Temporal lobe (tissue), 2 donors: Measurements from ENCODE around the gene UNC13C.

DNA sequence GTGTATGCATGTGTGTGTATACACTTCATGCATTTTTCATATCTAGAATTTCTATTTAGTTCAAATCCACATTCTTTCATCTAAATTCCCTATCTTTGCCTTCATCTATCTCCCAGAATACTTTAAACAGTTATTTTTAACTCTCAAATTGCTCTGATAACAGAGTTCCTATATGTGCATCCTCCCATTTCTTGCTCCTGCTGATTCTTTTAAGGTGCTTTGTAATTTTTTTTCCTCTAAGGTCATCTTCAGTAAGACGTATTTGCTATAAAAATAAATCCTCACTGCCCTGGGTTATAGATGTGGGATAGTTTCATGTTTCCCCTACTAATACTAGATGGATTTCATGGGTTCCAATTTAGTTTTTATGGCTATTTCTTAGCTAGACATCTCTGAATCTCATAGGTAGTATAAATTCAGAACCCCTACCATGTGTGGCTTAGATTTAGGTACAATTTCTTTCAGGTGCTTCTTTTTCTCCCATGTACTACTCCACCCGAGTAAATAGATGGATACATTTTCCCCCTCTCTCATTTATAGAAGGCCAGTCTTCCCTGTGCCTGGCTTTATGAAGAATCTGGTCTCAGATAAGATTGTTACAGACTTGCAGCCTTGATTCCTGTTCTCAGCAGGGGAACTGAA is 33.5 kb upstream of the ARPP19 start:
- RAMPAGE, long total RNA = no peak

GRCh38 chr15:52657464-52657752 is 21.8 kb downstream of the ATOSA start:
- RAMPAGE, long total RNA = no peak

DNA sequence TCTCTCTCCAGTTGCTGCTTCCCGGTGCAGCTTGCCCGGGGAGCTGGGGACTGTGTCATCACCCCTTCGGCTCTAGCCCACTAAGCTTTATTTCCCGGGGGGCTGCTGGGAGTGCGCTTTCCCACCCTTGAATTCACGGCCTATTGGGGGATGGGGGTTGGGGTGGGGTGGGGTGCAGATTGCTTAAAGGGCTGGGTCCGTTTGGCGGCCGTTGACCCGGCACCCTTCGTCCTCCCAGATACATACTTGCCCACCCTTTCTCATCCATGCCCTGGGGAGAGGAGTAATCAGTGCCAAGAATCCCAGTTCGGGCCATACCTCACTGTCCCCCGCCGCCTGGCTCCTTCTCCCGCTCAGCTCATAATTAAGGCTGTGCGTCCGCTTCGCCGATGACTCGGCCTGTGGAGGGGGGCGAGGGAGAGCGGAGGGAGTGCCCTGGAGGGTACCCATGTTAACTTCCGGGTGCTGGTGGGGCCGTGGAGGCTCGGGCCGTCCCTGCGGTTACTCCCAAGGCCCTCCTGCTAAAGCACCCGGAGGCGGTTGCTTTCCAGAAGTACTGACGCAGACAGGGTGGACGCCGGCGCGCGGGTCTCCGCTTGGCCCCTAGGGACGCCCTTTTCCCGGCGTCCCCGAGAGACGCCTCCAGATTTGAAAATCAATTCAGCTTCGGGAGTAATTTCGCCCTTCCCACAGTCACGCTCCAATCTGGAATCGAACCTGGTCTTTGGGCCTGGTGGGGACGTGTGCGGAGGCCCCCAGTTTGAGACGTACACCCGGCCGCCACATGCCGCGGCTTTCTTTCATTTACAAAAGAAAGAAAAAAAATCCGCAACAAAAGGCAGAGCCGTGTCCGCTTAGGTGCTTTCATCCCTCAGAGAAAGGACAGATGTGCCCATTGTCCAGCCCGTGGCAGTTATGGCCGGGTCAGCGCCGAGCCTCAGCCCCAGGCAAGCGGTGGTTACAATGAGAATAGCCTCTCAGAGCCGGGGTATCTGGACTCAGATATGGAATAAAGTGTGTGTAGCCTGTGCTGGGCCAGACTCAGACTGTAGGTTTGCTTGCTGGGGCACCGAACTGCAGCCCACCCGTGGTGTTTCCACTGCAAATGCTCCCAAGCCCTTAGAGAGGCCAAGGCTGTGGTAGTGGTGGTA is 950 bp upstream of the ONECUT1 start:
- RAMPAGE, long total RNA = no peak

DNA sequence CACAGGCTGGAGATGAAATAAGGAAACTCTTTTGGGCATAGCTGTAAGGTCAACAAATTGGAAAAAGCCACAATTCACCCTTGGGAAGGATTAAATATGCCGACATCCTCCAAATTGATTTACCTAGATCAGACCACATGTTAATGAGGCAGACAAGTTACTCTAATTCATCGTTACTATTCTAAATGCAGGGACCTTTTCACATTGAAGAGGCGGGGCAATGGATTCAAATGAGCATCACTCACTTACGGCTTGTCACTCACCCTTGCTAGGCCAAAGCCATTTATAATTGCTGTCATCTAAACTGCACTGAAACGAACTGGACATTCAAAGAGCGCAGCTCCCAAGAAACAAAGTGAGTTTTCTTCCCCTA is 314.0 kb downstream of the WDR72 start:
- RAMPAGE, long total RNA = no peak

DNA sequence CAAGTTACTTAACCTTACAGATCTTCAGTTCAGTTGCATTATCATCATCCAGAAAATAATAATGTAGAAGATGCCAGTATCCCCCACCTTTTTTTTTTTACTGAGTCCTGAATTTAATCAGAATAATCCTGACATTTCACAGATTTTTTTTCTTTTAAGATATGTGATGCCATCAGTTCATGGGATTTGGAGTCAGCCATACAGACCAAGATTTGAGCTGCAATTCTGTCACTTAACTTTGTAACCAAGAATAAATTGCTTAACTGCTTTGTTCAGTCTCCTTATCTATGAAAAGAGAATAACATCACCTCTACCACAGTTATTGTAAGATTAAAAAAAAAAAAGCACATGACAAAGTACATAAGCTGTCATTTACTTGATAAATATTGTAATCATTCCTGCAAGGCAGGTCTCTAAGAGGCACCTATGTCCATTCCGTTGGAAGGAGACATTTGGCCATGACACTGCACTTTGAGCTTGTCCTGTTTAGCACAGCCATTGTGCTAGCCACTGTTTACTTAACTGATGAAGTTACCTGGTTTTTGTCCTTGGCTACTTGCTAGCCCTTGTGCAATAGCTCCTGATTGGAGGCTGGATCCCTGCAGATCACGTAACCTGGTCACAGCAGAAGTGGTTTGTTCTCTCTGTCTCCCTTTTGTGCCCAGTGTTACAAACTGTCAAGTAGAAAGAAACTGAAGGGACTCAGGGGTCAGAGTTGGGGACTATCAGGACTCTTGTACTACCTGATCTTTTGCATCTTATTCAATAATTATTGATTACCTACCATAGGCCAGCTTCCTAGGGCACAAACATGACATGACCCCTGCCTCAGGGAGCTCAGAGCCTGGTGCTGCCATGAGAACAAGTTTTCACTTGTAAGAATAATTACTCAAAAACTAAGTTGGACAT is 306.0 kb downstream of the WDR72 start:
- RAMPAGE, long total RNA = no peak

DNA sequence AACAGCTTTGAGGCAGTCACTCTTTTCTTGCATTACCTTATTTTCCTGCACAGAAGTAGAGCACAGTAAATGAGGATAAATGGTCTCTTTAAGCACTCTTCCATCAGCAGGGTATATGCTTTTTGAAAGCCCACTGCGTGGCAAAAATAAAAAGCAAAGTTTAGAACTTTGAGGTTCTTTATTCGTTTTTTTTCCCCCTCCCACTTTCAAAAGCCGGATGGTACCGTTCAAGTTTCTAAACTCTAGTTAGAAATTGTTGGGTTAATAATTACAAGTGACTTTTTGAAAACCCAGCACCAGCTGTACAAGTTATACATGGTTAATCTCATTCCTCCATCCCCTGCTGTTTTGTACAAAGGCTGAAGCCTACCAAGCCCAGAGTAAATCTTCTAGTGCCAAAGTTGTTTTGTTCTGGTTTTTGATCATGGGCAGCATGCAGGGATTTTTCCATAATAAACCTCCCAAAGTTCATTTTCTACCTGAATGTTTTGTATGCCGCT is 48.6 kb downstream of the WDR72 start:
- RAMPAGE, long total RNA = no peak

DNA sequence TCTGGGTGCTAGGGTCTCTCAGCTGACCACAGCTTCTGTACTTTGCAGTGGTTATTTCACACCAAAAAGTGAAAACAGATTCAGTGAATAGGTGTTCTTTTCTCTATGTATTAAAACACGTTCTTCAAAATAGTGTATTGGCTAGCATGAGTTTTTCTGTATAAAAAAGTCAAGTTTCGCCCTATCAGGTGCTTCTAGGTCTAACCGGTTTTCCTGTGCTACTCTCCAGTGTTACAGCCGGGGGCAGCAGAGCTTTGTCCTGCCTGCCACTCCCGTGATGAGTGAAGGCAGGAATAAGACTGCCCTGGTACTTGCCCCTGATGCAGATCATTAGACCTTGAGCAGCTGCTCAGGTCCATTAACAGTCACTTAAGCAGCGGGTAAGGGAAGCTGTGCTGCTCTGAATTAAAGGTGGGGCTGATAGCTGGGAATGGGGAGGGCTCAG is 1.4 kb upstream of the UNC13C start:
- RAMPAGE, long total RNA = no peak

DNA sequence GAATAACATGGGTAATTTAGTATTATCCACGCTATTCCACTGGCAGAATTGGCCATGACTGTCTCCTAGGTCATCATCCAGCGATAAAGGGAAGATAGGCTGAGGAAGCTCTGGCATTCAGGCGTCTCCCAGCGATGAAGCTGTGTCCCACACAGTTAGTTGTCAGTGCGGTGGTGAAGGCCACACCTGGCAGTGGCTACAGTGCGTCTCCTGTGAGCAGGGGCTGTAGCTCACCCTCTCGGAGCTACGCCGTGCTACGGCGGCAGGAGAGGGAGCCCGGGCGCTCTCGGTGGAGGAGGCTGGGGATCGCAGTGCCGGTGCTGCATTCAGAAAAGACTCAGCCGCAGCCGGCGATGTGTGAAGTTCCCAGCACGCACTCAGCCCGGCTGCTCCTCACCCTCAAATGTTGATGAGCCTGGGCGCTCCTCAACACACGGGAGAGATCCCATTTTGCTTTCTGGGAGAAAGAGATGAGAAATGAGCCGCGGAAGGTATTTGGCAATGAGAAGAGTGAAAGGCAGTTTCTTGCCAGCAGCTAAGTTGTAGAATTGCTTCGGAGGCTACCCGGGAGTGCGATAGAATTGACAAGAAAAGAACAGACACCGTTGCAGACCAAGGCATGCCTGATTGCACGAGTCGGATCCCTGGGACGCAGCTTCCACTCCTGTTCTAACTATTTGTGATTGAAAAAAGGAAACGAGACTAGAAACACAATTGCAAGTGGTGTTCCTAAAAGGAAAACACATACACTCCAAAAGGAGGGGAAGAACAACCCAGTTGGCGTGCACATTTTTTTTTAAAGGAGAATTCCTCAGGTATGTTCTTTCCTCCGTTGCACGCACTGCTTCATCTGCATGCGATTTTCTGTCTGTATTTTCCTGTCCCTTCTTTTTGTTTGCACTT is at the start of gene UNC13C:
TSS of gene UNC13C (plus strand) at position 329 of the 903 bp plus-strand sequence.
- RAMPAGE, long total RNA = no peak

GRCh38 chr15:54015000-54015670 is 36.9 kb downstream of the UNC13C start:
- RAMPAGE, long total RNA = no peak

DNA sequence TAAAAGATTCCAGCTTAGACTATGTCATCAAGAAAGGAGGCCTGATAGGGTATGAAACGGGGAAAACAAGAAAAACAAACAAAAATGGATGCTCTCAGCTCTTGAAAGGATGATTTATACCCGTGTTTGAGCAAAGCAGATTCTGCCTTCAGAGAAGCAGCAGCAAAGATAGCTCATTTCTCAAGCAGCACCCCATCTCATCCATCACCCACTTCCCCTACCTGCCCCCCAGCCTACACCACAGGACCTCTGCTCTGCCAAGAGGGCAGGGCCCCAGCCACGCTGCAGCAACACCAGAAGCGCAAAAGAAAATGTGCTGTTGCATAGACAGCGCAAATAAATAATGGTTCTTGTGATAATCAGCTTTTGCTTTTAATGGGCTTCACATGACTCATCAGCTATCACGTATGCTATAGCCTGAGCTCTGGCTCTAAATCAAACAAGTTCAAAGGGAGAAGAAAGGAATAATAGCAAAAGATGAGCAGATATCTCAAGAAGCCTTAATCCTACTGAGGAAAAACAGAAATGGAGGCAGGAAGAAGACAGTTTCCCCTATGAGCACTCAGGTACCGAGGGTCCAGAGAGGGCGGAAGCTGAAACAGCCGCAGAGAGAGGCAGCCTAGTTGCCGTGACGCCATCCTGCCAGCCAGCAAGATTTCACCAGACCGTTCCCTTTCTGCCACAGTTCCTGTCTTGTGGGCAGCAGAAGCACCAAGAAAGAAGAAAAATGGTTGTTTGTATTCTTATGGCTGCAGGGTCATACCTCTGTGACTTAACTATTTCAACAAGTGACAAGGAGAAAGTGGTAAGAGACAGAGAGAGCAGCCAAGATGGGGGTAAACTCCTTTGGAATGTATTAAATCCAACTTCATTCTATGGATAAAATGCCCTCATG is 22.1 kb downstream of the RAB27A start:
- RAMPAGE, long total RNA = no peak

DNA sequence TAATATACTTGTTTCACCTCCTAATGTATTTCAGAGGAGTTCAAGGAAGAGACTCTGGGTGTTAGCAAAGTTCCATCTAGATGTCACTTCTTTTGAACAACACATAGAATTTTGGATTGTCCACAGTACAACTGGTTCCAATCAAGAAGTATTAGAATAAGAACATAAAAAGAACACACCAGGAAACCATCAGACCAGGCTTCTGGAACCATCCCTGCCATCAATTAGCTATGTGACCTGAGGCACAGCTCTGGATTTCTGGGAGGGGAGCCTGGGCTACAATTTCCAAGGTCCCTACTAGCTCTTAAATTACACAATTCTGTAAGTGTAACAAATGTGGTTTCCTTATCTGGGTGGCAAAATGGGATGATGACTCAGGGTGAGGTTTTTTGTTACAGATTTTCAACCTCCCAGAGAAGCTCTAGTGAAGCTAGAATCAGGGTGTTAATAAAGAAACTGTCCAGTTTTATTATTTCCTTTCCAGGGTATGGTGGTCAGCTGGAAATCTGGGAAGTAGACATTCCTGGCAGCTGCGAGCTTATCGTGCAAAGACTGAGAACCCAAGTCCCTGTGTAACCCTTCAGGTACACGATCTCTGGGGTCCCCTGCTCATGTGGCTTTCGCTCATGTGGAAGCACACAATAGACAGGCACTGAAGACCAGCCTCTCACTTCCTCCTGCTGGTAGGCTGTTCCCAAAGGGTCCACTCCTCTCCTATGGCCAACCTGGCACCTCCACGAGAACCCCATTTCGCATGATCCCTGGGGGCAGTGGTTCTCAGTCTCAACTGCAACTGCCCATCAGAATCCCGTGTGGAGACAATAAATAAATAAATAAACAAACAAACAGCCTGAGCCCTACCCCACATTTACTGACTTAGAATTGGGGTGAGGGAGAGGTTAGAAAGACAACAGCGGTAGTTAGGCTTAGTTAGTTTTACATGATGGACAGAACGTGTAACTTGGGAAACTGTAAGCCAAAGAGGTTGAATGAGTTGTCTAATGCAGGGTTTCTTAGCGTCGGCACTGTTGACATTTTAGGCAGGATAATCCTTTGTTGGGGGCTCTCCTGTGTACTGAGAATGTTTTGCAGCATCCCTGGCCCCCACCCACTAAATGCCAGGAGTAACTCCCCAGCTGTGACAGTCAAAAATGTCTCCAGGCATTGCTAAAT is 7.1 kb downstream of the RAB27A start:
- RAMPAGE, long total RNA = no peak

- RAMPAGE, long total RNA = no peak
Measured at GRCh38 chr15:56006893-56007325, 13.5 kb upstream of the NEDD4 start.

DNA sequence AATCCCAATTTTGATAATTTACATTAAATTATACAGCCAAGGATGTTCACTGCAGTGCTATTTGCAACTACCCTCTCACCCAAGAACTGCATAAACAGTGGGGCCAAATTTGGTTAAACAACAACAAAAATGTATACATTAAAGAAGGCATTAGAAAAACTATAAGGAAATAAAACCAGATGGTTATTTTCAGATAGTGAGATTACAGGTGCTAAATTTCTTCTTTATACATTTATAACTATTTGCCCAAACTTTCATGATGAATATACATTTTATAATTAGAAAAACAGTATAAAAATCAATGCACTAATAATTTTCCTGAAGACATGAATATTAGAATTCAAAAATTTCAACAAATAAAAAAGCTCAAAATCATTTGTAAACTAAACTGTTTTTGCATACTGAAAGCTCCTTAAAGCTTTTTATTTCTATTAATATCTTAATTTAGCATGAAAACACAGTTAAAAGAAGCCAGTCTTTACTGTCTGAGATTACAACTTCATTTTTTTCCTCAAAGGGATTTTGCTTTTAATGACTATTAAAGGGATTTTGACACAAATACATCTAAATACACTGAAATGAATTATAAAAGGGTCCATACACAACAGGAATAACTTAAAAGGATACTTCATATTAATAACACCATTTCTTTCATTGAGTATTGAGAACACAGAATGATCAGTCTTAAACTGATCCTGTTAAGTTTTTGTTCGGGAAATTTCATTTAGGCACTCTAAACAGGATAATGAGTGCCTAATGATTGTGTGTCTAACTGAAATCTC is 110.6 kb downstream of the RFX7 start:
- RAMPAGE, long total RNA = no peak

GRCh38 chr15:56223181-56223918 is 20.3 kb downstream of the RFX7 start:
- RAMPAGE, long total RNA = no peak

- RAMPAGE, long total RNA = no peak
Measured at GRCh38 chr15:56832188-56832581, 86.3 kb upstream of the TCF12 start.

- RAMPAGE, long total RNA = no peak
Measured at GRCh38 chr15:56886866-56887999, 31.2 kb upstream of the TCF12 start.

- RAMPAGE, long total RNA = no peak
Measured at GRCh38 chr15:56920045-56920788, 1.8 kb downstream of the TCF12 start.

GRCh38 chr15:56962839-56963677 is 44.6 kb downstream of the TCF12 start:
- RAMPAGE, long total RNA = no peak

GRCh38 chr15:57114069-57114549 is 195.7 kb downstream of the TCF12 start:
- RAMPAGE, long total RNA = no peak

DNA sequence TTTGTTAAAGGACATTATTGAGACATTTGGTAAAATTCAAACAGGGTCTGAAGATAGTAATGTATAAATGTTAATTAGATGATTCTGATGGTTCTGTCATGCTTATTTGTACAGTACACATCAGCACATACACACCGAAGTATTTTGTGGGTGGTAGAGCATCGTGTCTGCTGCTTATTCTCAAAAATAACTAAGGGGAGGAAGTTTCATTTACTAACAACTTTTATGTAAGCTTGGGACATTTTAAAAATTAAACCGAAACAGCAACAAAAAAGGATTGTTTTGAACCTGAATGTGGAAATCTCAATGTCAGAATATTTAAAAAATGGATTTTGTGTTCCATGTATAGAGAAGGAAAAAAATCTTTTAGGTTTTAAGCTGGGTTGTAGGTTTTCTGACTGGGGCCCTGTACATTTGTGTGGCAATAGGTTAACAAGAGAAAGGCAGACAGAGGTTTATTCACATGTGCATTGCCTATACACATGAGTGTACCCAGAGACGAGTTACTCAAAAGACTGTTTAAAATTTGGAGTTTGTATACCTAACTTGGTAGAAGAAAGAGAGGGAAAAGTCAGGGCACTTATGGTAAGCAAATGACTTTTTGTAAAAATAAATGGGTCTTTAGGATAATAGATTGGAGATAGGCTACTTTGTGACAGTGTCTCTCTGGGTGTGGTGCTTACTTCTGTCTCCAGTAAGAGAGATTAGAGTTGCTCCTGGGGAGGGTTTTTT is 224.9 kb downstream of the TCF12 start:
- RAMPAGE, long total RNA = no peak